Pulmonary lymph node (tissue), 1 donor: ENCODE results near the genes GKAP1, NTRK2 and GOLM1.

GRCh38 chr9:83219603-83220047, 156.7 kb upstream of the RASEF start:
- PRO-cap, result no peak

DNA sequence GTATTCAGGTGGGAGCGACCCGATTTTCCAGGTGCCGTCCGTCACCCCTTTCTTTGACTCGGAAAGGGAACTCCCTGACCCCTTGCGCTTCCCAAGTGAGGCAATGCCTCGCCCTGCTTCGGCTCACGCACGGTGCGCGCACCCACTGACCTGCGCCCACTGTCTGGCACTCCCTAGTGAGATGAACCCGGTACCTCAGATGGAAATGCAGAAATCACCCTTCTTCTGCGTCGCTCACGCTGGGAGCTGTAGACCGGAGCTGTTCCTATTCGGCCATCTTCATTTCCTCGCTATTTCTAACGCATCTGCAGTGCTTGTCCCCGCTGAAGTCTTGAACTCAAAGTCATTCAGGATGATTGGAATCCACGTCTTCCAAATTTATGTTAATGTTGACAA, 165.7 kb upstream of the RASEF start:
- PRO-cap, result no peak

- PRO-cap, result no peak
Observed at GRCh38 chr9:83536144-83536893, 1.9 kb downstream of the FRMD3 start.

DNA sequence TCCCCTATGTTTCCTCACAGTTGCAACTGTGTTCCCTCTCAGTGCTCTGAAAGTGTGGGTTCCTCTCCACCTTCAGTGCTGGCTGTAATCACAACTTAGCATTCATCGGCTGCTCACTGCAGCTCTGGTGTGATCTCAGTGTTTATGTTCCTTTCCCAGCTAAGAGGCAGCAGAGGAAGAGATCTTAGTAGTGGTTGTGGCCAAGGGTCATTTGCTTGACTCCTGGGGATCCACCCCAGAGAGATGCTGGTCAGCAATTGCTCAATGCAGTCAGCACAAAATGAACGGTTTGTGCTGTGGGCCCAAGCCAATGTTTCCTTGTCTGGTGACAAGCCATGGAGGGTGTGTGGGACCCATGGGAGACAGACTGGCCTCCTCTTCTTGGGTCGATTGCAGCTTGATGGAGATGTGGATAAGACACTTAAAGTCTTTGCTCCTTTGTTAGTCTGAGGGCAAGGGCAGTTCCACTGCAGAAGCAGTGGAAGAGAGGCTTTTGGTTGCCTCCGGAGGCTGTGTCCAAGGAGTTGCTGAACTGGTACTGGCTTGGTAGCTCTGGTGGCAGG, 16.1 kb upstream of the FRMD3 start:
- PRO-cap, result no peak

DNA sequence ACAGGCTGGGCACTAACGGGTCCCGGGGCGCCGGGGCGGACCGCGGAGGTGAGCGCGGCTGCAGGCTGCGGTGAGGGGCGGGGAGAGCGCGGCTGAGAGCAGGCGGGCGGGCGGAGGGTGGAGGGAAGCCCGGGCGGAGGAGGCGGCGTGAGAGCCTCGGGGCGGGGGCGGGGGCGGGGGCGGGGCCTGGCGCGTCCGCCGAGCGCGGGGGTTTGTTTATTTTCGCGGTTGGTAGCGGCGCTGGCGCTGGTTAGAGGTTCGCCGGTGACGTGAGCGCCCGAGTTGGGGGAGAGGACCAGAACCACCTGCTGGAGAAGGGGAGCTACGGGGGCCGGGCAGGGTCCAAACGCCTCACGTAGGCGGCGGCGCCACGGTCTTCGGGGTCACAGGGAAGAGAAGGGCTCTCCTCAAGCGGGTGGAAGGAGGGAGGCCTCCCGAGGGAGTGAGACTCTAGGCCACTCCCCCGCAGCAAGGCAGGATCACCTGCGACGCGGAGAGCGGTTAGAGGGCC, at the start of gene GKAP1:
TSS of gene GKAP1 (minus strand) at position 90 of the 511 bp plus-strand sequence.
- PRO-cap, result bidirectional peak, plus-strand start at position 280 of the sequence, minus-strand start at position 94 of the sequence

DNA sequence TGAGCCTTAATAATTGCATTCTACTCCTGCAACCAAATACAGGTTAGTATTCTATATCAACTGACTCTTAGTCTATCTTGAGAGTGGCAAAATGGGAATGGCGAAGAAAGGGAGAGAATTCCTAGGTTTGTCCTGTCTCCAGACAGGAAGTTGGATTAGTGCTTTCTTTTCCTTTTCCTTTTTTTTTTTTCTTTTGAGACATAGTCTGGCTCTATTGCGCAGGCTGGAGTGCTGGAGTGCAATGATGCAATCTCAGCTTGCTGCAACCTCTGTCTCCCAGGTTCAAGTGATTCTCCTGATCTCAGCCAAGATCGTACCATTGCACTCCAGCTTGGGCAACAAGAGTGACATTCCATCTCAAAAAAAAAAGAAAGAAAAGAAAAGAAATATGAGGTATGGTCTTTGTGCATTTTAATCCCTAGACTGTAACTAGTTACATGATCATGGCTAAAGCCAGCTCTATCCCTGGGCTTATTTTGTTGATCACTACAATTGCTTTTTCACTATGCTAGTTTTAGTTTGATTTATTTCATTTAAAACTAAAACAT, 12.6 kb upstream of the KIF27 start:
- PRO-cap, result no peak

DNA sequence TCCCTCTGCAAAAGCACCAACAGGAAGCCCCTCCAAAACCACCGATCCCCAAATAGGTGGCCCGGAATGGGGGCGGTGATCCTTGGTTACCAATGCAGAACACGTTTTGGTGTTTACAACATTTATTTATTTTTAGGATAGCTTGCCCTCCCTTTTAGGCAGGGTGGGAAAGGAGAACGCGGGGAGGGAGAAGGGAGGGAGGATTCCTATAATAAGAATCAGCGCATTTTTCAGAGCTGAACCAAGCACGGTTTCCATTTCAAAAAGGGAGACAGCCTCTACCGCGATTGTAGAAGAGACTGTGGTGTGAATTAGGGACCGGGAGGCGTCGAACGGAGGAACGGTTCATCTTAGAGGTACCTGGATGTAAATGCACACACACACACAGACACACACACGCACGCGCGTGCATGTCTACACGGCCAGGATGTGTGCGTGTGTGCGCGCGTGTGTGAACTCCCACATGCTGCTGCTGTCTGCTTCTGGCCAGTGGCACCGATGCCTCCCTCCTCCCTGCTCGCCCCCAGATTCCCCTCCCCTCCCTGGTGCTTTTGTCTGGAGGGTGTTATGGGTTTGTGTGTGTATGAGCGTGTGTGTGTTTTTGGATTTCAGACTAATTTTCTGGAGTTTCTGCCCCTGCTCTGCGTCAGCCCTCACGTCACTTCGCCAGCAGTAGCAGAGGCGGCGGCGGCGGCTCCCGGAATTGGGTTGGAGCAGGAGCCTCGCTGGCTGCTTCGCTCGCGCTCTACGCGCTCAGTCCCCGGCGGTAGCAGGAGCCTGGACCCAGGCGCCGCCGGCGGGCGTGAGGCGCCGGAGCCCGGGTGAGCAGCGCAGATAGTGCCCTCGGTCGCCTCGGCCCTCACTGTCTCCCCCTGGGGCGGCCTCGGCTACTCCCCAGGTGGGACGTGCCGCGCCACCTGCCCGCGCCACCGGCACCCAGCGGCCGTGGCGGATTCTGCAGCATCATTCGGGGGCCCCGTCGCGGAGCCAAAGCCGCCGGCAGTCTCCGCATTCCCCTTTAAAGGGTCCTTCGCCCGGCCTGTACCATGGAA, at the start of gene NTRK2:
TSS of gene NTRK2 (plus strand) at position 662 of the 1,052 bp plus-strand sequence.
- PRO-cap, result bidirectional peak, plus-strand start at position 703 of the sequence, minus-strand start at position 478 of the sequence

DNA sequence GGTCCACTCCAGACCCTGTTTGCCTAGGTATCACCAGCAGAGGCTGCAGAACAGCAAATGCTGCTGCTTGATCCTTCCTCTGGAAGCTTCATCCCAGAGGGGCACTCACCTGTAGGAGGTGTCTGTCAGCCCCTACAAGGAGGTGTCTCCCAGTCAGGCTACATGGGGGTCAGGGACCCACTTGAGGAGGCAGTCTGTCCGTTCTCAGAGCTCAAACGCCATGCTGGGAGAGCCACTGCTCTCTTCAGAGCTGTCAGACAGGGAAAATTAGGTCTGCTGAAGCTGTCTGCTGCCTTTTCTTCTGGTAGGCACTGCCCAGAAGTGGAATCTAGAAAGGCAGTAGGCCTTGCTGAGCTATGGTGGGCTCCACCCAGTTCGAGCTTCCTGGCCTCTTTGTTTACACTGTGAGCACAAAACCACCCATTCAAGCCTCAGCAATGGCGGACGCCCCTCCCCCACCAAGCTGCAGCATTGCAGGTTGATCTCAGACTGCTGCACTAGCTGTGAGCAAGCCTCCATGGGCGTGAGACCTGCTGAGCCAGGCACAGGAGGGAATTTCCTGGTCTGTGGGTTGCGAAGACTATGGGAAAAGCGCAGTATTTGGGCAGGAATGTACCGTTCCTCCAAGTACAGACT, 18.7 kb downstream of the AGTPBP1 start:
- PRO-cap, result no peak

DNA sequence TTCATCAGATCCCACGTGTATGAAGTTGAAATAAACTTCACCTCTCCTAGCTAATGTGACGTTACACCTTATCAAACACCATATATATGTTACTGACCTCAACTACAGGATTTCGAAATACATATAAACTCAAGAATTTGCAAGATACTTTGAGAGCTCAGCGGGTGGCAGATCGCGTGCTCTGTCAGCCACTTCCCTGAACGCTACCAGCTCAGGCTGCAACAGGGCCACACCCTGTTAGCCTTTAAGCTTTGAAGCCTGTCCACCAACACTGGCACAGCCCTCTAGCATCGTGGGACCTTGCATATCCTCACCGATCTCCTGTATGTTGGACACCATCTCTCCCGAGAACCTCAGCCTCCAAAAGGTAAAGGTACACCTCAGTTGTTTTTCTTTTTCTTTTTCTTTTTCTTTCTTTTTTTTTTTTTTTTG, 1.8 kb upstream of the AGTPBP1 start:
- PRO-cap, result no peak

GRCh38 chr9:85822632-85823144, 80.9 kb upstream of the AGTPBP1 start:
- PRO-cap, result no peak

- PRO-cap, result no peak
Observed at GRCh38 chr9:86021192-86021592, 78.2 kb downstream of the GOLM1 start.

GRCh38 chr9:86023949-86024645, 75.3 kb downstream of the GOLM1 start:
- PRO-cap, result no peak

- PRO-cap, result no peak
Observed at GRCh38 chr9:86025483-86026244, 73.7 kb downstream of the GOLM1 start.

GRCh38 chr9:86098474-86099739, at the start of gene GOLM1:
Gene GOLM1, minus strand, starts transcription at chr9:86099558.
- PRO-cap, result bidirectional peak, plus-strand start at chr9:86099602, minus-strand start at chr9:86099492

DNA sequence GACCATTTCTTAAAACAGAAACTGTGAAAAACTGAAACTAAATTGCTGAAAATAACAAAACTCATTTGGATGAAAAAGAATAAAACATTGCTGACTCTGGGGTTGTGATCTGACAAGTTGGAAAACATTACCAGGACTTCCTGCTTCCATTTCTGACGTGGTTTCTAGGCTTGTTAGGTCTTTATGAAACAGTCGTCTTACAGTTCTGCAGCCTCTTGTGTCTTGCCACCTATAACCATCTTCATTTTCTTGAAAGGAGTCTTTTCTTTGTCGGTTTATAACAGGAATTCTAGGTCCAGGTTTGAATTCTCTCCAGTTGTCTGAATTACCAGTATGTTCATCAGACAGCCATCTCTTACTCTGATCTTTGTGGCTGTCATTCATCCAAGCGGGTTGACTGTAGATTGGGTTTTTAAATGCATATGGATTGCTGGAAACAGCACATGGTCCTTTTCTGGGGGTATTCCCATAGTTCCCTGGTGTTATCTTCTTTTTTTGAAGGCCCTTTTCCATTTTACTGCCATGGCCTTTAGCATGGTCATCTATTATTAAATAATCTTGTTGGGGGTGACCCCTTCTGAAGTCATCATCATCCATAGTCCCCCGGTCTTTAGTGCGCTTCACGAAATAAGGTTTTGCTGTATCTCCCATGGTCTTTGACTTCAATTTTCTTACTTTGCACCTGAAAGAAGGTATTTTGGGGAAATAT, 1.5 kb downstream of the TUT7 start:
- PRO-cap, result bidirectional peak, plus-strand start at position 191 of the sequence, minus-strand start at position 111 of the sequence

GRCh38 chr9:86354734-86355358, 636 bp upstream of the TUT7 start:
- PRO-cap, result no peak

DNA sequence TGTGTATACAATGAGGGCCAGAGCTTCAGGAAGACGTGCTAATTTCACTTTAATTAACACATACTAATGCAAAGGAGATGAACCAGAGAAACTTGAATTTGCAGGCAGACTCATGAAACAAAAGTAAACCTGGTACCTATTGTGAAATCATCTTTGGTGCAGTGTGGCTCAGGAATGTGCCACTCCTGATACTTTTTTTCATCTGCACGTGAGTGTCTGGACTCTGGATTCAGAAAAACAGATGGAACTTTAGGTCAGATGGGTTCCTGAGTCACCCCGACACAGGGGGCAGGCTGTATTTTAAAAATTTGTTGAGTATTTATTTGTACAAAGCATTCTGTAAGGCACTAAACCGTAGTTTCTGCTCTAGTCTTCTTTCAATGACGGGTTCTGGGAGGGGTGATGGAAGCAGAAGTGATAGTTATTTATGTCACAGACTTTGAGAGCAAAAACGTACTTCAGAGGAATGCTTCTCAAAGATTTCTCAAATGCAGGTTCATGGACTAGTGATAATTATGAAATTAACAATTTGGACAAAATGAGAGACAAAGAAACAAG, 52.2 kb upstream of the TUT7 start:
- PRO-cap, result no peak

DNA sequence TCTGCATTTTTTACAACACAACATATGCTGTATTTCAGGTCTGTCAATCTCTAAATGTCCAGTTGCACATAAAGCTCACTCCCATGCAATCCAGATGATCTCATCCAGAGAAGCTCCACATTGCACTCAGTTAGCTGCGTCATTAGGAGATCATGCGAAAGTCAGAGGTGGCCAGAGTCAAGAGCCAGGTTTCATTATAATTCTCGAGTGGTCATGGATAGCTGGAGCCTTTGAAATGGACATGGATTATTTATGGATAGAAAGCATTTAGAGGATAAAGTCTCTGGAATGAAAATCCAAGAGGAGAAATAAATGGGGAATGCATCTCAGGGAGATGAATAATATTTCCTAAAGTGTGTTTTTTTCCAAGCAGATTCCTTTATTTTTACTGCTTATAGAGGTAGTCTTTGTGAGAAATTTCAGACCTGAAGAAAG, 232.2 kb downstream of the GAS1 start:
- PRO-cap, result no peak

- PRO-cap, result no peak
Observed at GRCh38 chr9:86854954-86855573, 92.2 kb downstream of the GAS1 start.

- PRO-cap, result unidirectional peak, plus-strand start at chr9:87030290
Observed at GRCh38 chr9:87030019-87030557, 82.8 kb upstream of the GAS1 start.